Metastatic Liver Carcinoma in the Adrenal Gland (tissue), 2 donors: Measurements from ENCODE around the genes UBR1 and ELL3.

- PRO-cap, 2 experiments: no peak in any of the 2 experiments
Observed at GRCh38 chr15:41554808-41555007, 4.3 kb upstream of the TYRO3 start.

DNA sequence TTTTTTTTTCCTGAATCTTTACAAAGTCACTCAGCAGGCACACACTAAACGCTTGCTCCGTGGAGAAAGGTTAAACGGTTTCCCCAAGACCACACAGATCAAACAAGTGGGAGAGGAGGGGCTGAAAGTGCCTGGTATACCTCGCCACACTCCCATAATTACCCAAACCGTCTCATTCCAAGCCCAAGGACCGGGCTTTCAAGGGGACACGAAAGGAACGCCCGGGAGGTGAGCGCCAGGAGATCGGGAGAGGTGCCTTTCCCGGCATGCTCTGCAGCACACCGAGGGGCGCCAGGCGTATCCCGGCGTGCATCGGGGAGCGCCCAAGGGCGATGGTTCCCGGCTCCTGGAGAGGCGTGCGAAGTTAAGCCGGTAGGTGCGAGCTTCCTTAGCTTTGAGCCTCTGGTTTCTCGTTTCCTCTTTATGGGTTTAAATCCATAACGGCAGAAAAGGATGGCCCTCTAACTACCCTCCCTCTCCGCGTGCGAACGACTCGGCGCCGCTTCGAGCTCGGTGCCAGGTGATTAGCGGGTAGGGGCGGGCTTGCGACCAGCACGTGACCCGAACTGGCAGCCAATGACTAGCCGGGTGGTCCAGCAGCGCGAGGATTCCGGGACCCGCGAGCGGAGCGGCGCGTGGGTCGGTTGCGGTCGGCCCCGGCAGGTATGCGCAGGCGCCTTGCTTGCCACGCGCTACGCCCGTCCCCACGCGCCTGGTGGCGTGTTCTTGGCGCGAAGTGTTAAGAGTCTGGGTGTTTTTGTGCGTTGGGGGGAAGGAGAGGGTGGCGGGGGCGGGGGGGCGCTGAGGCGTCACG lies 62.1 kb downstream of the TYRO3 start:
- PRO-cap, 2 experiments: peak in 2 of 2 experiments; most common plus-strand start position 607 of the sequence (in 2); most common minus-strand start position 245 of the sequence (in 1)

- PRO-cap, 2 experiments: no peak in any of the 2 experiments
Observed at GRCh38 chr15:41882484-41882875, 11.4 kb downstream of the SPTBN5 start.

DNA sequence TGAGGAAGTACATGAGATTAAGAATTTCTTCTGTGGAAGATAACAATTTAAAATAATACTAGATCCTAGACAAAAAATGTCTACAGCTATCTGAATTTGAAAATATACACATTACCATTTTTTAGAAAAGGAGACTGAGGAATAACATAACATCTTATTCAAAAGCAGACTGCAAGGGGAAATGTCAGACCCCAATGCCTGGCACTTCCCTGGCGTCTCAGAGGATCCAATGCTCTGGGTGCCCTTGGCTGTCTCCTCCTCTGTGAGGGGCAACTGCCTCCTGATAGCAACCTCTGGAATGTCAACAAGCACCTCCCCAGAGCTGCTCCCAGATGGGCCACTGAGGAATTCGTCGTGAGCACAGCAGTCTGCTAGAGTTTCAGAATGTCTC lies 22.7 kb downstream of the EHD4 start:
- PRO-cap, 2 experiments: no peak in any of the 2 experiments

GRCh38 chr15:42359983-42360280 lies 631 bp downstream of the CAPN3 start:
- PRO-cap, 2 experiments: no peak in any of the 2 experiments

GRCh38 chr15:42386322-42386740 lies 27.0 kb downstream of the CAPN3 start:
- PRO-cap, 2 experiments: no peak in any of the 2 experiments

DNA sequence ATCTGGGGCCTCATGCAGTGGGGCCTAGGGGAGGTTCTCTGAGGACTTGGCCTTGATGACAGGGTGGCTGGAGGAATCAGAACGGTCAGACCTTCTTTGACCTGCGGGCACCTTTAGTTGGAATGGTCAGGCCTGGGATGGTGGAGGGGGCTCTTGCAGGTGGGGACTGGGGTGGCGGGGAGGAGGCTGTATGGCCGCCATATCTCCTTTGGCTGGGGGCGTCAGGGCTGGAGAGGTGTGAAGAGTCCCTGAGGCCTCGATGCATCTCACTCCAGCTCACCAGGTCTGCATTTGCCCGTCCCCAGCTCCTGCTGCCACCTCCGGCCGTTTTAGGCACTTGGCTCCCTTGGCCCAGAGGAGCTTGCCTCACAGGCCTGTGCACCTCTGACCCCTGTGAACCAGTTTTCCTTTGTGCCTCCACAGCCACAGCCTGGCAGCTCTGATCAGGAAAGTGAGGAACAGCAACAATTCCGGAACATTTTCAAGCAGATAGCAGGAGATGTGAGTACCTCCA lies 49.6 kb downstream of the CAPN3 start:
- PRO-cap, 2 experiments: no peak in any of the 2 experiments

GRCh38 chr15:42545003-42545467 lies 3.6 kb downstream of the LRRC57 start:
- PRO-cap, 2 experiments: no peak in any of the 2 experiments

GRCh38 chr15:42582617-42583507 lies 7.5 kb downstream of the STARD9 start:
- PRO-cap, 2 experiments: no peak in any of the 2 experiments

DNA sequence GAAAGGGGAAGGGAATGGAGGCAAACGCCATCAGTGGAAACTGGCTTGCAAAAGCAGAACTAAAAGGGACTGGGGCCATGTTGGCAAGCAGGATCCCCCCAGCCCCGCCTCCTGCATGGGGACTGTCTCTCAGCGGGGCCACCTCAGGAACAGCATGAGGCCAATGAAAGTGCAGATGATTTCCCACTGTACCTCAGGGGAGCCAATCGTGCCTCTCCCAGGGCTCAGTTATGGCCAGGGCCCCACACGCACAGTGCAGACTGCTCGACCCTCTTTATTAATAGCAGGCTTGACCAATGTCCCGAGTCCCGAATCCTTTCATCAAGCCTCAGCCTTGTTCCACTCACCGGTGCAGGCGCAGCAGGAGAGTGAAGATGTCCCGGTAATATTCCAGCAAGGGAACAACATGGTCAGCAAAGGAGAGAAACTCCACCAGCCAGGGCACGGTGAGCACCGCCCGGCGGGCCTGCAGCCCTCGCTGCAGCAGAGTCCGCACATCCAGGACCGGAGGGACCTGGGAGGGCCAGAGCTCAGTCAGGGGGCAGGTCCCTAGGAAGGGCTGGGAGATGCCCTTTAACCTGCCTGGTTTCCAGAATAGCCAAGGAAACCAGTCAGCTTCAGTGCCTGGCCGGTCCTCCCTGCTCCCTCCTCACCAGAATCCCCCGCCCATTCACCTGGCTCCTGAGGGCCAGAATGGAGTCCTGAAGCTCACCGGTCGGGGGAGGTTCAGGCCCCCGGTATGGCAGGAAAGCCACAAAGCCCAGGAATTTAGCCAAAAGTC lies 6.5 kb downstream of the CDAN1 start:
- PRO-cap, 2 experiments: no peak in any of the 2 experiments

GRCh38 chr15:43105784-43106558 lies at the start of gene UBR1:
Gene UBR1, minus strand, starts transcription at chr15:43106038.
- PRO-cap, 2 experiments: peak in 1 of 2 experiments; most common plus-strand start chr15:43106185 (in 1); most common minus-strand start chr15:43106113 (in 1)

- PRO-cap, 2 experiments: no peak in any of the 2 experiments
Observed at GRCh38 chr15:43132903-43133284, 492 bp upstream of the TMEM62 start.

DNA sequence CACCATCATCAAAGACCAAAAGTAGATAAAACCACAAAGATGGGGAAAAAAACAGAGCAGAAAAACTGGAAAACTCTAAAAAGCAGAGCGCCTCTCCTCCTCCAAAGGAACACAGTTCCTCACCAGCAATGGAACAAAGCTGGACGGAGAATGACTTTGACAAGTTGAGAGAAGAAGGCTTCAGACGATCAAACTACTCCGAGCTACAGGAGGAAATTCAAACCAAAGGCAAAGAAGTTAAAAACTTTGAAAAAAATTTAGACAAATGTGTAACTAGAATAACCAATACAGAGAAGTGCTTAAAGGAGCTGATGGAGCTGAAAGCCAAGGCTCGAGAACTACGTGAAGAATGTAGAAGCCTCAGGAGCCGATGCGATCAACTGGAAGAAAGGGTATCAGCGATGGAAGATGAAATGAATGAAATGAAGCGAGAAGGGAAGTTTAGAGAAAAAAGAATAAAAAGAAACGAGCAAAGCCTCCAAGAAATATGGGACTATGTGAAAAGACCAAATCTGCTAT lies 8.5 kb upstream of the CCNDBP1 start:
- PRO-cap, 2 experiments: no peak in any of the 2 experiments

- PRO-cap, 2 experiments: no peak in any of the 2 experiments
Observed at GRCh38 chr15:43315859-43316556, 14.0 kb upstream of the TGM7 start.

GRCh38 chr15:43523829-43524651 lies 6.6 kb downstream of the MAP1A start:
- PRO-cap, 2 experiments: no peak in any of the 2 experiments

- PRO-cap, 2 experiments: no peak in any of the 2 experiments
Observed at GRCh38 chr15:43534453-43535591, 17.4 kb downstream of the MAP1A start.

DNA sequence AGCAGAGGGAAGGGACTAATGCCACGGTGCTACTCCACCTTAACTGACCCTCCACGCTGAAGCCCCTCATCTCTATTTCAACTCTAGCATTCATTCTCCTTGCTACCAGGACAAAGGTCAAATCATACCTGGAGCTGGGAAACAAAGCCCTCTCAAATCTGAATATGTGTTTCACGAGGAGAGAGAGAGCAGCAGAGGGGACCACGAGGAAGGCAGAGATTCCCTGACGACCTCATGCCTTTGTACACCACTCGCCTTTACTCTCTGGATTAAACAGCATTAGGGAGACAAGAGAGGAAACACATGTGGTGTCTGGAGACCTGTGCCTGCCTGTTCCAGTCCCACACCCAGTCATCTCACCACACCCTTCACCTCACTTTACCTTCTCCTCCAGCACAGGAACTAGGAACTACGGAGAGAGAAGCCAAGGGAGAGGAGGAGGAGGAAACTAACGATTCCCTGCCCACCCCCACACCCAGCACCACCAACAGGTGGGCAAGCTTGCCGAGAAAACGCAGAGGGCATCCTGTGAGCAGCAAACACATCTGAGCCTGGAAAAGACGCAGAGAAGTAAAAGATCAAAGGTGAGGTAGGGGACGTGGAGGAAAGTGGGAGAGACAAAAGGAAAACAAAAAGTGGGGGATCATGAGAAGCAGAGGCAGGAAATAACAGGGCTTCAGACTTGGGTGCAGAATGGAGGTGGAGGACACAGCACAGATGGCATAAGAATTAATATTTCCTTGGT lies 967 bp upstream of the CKMT1B start:
- PRO-cap, 2 experiments: no peak in any of the 2 experiments

DNA sequence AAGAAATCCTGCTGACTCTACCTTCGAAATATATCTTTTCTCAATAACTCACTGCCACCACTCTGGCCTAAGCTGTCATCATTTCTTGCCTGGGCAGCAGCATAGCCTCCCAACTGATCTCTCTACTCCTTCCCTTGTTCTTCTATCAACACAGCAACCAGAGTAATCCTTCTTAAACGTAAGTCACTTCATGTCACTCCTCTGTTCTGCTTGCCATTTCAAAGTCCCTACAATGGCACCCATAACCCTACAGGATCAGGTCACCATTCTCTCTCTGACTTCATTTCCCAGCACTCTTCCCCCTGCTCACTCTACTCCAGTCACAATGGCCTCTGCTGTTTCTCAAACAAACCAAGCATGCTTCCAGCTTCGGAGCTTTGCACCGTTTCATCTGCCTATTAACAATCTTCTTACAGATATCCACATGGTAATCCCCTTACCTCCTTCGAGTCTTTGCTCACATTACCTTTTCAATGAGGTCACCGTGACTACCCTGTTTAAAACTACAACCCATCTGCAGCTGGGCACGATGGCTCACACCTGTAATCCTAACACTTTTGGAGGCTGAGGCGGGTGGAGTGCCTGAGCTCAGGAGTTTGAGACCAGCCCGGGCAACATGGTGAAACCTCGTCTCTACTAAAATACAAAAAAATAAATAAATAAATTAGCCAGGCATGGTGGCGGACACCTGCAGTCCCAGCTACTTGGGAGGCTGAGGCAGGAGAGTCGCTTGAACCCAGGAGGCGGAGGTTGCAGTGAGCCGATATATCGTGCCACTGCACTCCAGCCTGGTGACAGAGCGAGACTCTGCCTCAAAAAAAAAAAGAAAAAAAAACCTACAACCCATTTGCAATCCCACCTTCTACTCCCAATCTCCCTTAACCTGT lies 14.8 kb upstream of the STRC start:
- PRO-cap, 2 experiments: no peak in any of the 2 experiments

DNA sequence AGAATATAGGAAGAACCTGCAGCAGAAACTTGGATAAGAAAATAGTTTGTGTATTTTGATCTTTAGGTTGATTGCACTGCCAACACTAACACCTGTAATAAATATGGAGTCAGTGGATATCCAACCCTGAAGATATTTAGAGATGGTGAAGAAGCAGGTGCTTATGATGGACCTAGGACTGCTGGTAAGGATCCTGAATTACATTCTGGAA lies 10.2 kb downstream of the PDIA3 start:
- PRO-cap, 2 experiments: no peak in any of the 2 experiments

- PRO-cap, 2 experiments: peak in 2 of 2 experiments; most common plus-strand start chr15:43777132 (in 2); most common minus-strand start chr15:43776966 (in 2)
Observed at GRCh38 chr15:43776788-43777914, at the start of gene ELL3. Gene ELL3, minus strand, starts transcription at chr15:43776966.